ENCODE data around the genes WTIP, FXYD5, FFAR3, GAPDHS, ATP4A and UPK1A.

DNA sequence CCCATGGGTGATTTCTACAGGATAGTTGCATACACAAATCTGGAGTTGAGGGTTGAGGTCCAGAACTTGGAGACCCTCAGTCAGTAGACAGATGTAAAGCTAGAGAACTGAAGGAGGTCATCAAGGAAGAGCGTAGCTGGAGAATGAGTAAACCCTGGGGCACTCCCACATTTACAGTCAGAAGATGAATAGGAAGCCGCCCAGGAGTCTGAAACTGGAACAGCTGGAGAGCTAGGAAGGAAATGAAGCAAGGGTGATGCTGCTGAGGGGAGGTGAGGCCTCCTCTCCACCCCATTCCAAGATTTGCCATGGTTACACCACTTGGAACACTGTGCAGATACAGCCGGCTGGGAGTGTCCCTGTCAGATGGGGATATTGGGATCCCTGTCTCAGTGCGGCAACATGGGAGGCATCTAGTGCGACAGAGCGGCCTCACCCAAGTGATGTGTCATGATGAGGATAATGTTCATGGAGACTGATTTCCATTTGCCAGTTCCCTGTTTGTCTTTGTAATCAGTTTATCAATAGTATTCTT is 51.8 kb upstream of the GPI start:
- PRO-cap, 2 experiments: peak in 1 of 2 experiments; most common plus-strand start position 301 of the sequence (in 1); most common minus-strand start position 145 of the sequence (in 1)
- RAMPAGE, long total RNA, 5 experiments: no peak in any of the 5 experiments

DNA sequence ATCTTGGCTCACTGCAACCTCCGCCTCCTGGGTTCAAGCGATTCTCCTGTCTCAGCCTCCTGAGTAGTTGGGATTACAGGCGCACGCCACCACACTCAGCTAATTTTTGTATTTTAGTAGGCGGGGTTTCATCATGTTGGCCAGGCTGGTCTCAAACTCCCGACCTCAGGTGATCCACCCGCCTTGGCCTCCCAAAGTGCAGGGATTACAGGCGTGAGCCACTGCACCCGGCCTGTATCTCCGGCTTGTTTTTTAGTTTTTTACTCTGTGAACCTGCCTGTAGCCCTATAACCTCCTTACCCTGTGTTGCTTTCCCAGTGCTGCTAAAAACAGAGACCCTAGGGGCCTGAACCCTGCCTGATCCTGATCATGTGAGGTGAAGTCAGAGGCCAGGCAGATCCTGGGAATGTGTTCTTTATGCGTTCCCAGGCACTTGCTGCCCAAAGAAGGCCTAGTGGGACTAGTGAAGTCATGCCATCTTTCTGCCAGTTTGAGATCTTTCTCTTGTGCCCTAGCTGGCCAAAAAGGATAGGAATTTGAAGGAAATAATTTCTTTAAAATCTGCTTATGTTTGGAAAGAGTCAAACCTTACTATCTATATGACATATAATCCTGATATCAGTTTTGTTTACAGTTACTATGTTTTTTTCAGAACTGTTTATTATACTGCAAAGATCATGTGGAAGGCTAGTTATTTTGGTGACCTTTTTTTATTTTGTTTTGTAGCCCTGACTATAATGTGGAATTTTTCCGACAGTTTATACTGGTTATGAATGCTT is 4.6 kb downstream of the UBA2 start:
- PRO-cap, 2 experiments: peak in 1 of 2 experiments; most common plus-strand start position 488 of the sequence (in 1); most common minus-strand start position 254 of the sequence (in 1)
- RAMPAGE, long total RNA, 5 experiments: no peak in any of the 5 experiments

DNA sequence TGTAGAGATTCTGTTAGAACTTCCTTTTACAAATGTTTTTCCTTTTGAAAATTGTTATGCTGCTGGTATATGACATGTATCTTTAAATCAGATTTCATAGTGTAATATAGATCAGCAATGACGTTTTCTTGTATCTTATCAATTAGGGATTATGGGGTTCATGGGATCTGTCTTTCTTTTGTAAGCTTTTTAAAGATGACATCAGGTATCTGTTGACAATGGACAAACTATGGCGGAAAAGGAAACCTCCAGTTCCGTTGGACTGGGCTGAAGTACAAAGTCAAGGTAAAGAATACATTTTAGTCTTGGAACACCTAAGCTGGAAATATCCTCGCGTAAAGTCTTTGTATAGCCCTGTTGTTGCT is 21.9 kb downstream of the UBA2 start:
- PRO-cap, 2 experiments: no peak in any of the 2 experiments
- RAMPAGE, long total RNA, 5 experiments: no peak in any of the 5 experiments

DNA sequence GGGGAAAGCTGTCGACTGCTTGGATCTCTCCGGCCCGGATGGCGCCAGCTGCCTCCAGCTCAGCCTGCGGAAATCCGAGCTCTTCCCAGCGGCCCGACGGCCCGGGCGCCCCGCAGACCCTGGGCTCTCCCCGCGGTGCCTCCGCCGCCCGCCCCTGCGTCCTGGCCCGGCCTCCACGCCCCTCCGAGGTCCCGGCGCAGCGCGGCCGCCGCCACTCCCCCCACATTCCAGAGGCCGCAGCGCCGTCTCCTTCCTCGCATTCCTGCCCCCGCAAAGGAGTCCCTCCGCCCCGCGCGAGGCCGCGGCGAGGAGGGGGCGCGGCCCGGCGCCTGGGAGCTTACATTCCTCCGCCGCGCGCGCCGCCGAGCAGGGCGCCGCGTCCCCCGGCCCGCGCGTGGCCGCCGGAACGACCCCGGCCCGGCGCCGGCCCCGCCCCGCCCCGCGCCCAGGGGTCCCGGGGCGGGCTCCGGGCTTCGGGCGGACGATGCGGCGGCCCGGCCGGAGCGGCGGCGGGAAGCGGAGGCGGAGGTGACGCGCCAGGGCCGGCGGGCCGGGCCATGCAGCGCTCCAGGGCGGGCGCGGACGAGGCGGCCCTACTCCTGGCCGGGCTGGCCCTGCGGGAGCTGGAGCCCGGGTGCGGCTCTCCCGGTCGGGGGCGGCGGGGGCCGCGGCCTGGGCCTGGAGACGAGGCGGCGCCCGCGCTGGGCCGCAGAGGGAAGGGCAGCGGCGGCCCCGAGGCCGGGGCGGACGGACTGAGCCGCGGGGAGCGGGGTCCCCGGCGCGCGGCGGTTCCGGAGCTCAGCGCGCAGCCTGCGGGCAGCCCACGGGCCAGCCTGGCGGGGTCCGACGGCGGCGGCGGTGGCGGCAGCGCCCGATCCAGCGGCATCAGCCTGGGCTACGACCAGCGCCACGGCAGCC is at the start of gene WTIP:
Gene WTIP, plus strand, starts transcription at position 341 of the 918 bp plus-strand sequence.
- PRO-cap, 2 experiments: peak in 2 of 2 experiments; most common plus-strand start position 342 of the sequence (in 1); most common minus-strand start position 163 of the sequence (in 2)
- RAMPAGE, long total RNA, 5 experiments: no peak in any of the 5 experiments

DNA sequence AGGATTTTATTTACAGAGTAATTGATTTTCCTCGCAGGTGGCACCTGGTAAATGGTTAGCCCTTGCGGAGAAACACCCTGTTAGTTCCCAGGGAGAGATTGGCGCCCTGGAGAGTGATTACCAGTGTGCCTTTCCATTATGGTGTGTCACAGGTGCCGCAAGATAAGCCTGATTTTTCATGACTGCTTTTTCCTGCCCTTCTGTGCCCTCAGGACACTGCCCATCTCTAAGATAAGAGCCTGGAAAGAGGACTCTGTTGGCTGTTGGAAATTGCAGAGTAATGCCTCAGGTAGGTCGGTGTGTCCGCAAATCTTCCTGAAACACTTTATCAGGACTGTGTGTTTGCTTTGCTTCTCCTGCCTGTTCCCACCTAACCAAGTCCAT is 707 bp downstream of the ZNF181 start:
- PRO-cap, 2 experiments: no peak in any of the 2 experiments
- RAMPAGE, long total RNA, 5 experiments: no peak in any of the 5 experiments

DNA sequence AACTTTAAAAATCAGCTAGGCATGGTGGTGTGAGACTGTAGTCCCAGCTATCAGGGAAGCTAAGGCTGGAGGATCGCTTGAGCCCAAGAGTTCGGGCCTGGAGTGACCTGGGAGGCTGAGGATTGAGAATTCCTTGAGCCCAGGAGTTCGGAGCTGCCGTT is 3.8 kb downstream of the GRAMD1A start:
- PRO-cap, 2 experiments: no peak in any of the 2 experiments
- RAMPAGE, long total RNA, 5 experiments: no peak in any of the 5 experiments

DNA sequence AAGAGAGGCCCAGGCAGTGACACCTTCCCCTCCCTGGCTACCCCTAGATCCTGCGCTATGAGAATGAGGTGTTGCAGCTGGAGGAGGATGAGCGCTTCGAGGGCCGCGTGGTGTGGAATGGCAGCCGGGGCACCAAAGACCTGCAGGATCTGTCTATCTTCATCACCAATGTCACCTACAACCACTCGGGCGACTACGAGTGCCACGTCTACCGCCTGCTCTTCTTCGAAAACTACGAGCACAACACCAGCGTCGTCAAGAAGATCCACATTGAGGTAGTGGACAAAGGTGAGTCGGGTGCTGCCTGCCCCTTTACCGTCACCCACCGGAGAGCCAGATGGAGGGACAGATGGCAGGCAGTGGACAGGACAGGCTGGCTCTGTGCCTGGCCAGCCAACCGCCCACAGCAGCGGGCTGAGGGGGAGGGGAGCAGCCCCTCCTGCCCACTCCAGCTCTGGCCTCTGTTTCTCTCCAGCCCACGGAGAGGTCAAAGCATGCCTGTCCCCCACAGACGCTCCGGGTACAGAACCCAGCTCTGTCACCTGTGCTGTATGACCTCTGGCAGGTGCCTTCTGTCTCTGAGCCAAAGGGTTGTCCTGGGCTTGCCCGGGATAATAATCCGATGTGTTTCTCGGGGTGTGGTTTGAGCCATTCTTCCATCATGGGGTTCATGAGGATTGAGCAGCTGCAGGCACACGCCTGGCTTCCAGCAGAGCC is 3.3 kb downstream of the SCN1B start:
- PRO-cap, 2 experiments: no peak in any of the 2 experiments
- RAMPAGE, long total RNA, 5 experiments: no peak in any of the 5 experiments

- PRO-cap, 2 experiments: peak in 1 of 2 experiments; most common plus-strand start chr19:35040950 (in 1); most common minus-strand start chr19:35040834 (in 1)
- RAMPAGE, long total RNA, 5 experiments: no peak in any of the 5 experiments
Observed at GRCh38 chr19:35040639-35041428, 687 bp upstream of the HPN start.

GRCh38 chr19:35154507-35155032 is at the start of gene FXYD5:
Gene FXYD5, plus strand, starts transcription at chr19:35154735.
- PRO-cap, 2 experiments: peak in 2 of 2 experiments; most common plus-strand start chr19:35154730 (in 1); most common minus-strand start chr19:35154660 (in 2)
- RAMPAGE, long total RNA, 5 experiments: start-site peak on the plus strand in 5 of 5 experiments, at chr19:35154721-35154780 at its widest, 66 to 1,095 reads per replicate

GRCh38 chr19:35159207-35160139 is 4.9 kb downstream of the FXYD5 start:
- PRO-cap, 2 experiments: no peak in any of the 2 experiments
- RAMPAGE, long total RNA, 5 experiments: no peak in any of the 5 experiments

- PRO-cap, 2 experiments: no peak in any of the 2 experiments
- RAMPAGE, long total RNA, 5 experiments: no peak in any of the 5 experiments
Observed at GRCh38 chr19:35166226-35167414, 12.1 kb downstream of the FXYD5 start.

DNA sequence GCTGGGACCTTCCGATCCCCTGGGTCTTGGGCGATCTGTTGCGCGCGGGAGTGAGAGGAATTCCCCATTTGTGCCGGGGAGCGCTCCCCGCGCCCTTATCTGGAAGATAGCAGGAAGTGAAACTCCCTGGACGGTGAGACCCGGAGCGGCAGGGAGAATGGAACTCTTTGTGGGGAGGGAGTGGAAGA is 328 bp downstream of the LSR start:
- PRO-cap, 2 experiments: no peak in any of the 2 experiments
- RAMPAGE, long total RNA, 5 experiments: no peak in any of the 5 experiments

DNA sequence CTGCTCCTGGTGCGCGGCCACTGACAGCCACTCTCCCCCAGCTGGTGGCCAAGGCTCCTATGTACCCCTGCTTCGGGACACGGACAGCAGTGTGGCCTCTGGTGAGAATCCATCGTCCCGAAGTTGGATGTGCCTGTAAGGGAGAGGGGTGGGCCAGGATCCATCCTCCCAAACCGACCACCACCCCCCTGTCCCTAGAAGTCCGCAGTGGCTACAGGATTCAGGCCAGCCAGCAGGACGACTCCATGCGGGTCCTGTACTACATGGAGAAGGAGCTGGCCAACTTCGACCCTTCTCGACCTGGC is 2.2 kb upstream of the USF2 start:
- PRO-cap, 2 experiments: no peak in any of the 2 experiments
- RAMPAGE, long total RNA, 5 experiments: no peak in any of the 5 experiments

- PRO-cap, 2 experiments: peak in 2 of 2 experiments; most common plus-strand start chr19:35268578 (in 1); most common minus-strand start chr19:35268382 (in 1)
- RAMPAGE, long total RNA, 5 experiments: no peak in any of the 5 experiments
Observed at GRCh38 chr19:35268318-35268771, 417 bp upstream of the USF2 start.

DNA sequence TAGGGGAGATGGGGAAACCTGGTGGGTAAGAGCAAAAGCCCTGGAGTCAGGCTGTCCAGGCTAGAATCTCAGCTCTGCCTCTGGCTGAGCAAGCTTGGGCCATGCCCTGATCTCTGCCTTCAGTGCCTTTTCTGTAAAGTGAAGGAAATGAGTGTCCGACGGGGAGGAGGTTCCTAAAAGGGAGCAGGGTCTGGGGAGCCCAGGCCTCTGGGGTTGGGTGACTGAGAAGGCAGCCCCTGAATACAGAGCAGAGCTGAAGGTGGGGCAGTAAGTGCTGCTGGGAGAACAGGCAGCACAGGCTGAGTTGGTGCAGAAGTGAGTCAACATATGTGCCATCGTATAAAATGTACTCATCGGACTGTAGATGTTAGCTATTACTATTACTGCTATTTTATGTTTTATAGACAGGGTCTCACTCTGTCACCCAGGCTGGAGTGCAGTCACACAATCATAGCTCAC is 1.1 kb upstream of the HAMP start:
- PRO-cap, 2 experiments: no peak in any of the 2 experiments
- RAMPAGE, long total RNA, 5 experiments: no peak in any of the 5 experiments

- PRO-cap, 2 experiments: no peak in any of the 2 experiments
- RAMPAGE, long total RNA, 5 experiments: no peak in any of the 5 experiments
Observed at GRCh38 chr19:35358297-35358538, at the start of gene FFAR3. Gene FFAR3, plus strand, starts transcription at chr19:35358460.

GRCh38 chr19:35533264-35533963 is at the start of gene GAPDHS:
Gene GAPDHS, plus strand, starts transcription at chr19:35533456.
- PRO-cap, 2 experiments: no peak in any of the 2 experiments
- RAMPAGE, long total RNA, 5 experiments: no peak in any of the 5 experiments

DNA sequence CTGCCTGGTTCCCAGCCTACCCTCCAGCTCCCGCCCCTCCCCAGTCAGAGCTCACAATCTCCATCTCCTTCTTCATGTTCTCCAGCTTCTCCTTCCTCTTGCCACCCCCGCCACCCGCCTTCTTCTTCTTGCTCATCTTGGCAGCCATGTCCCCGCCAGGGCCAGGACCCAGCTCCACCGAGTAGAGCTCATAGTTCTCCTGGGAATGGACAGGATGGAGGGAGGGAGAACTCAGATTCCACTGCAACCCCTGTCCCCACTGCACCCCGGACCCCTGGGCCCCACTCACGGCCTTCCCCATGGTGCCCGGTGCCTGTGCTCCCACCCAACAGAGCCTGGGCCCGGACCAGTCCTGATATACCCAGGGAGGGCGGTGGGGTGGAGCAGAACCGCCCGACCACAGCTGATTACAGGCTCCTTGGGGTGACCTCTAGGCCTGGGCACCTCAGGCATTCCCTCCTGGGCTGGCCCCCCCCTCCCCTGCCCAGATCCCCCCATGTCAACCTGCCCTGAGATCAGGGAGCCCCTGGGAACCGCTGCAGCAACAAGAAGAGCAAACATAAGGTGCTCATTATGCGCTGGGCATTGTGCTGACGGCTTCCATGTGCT is at the start of gene ATP4A:
Gene ATP4A, minus strand, starts transcription at position 330 of the 609 bp plus-strand sequence.
- PRO-cap, 2 experiments: no peak in any of the 2 experiments
- RAMPAGE, long total RNA, 5 experiments: no peak in any of the 5 experiments

GRCh38 chr19:35623008-35623631 is 5.7 kb upstream of the RBM42 start:
- PRO-cap, 2 experiments: no peak in any of the 2 experiments
- RAMPAGE, long total RNA, 5 experiments: no peak in any of the 5 experiments

- PRO-cap, 2 experiments: no peak in any of the 2 experiments
- RAMPAGE, long total RNA, 5 experiments: no peak in any of the 5 experiments
Observed at GRCh38 chr19:35666108-35666701, at the start of gene UPK1A. Gene UPK1A, plus strand, starts transcription at chr19:35666517.

Measured in thyroid gland (tissue), 7 donors.